ENCODE results near the gene PAX7.

- PRO-cap = no peak
- RRBS = no CpG with 5 or more reads among the region's 7 CpGs
Observed at GRCh38 chr1:18107162-18107451, 491 bp upstream of the IGSF21 start.

GRCh38 chr1:18132652-18133089, 25.1 kb downstream of the IGSF21 start:
- PRO-cap = no peak
- RRBS = 25% methylated on average over 1 of the region's 4 CpGs

DNA sequence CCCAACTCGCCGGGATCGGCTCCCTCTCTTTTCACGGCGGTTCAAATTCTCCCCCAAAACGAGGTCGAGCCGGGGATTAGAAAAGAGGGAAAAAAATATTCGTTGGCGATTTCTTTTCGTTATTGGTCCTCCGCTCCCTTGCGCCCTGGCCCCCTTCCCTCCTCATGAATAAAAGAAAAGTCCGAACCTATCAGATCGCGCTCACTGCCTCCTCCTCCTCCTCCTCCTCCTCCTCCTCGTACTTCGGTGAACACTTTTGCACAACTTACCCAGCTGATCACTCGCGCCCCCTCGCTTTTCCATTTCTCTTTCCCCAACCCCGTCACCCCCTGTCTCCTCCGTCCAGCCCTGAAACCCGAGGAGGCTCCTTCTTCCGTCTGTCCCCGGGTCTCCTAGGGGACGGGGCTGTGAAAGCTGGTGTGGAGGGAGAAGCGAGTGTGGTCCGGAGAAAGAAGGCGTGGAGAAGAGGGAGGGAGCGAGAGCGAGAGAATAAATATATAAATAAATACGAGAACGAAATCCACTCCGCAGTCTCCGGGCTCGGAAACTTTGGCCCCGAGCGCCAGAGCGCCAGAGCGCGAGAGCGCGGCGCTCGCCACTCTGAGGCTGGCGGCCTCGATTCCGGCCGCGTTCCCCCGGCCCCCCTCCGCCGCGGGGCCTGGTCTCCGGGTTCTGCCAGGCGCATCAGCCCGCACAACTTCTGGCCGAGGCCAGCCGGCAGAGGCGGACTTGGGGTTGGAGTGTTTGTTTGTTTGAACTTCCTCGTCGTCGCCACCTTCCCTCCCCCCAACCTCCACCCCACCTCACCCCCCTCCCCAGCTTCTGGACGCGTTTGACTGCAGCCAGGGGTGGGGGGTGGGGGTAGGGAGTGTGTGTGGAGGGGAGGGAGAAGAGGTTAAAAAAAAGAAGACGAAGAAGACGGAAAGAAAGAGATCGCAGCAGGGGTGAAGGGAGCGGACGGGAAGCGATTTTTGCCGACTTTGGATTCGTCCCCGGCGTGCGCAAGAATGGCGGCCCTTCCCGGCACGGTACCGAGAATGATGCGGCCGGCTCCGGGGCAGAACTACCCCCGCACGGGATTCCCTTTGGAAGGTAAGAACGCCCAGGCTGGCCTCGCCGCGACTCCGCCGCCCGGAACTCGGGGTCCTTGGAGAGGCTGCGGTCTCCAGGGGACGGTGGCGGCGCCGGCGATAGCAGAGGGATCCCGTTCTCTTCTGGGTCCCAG, at the start of gene PAX7:
TSS of gene PAX7 (plus strand) at position 250 of the 1,225 bp plus-strand sequence.
- PRO-cap = no peak
- RRBS = 7% methylated on average over 48 of the region's 101 CpGs

DNA sequence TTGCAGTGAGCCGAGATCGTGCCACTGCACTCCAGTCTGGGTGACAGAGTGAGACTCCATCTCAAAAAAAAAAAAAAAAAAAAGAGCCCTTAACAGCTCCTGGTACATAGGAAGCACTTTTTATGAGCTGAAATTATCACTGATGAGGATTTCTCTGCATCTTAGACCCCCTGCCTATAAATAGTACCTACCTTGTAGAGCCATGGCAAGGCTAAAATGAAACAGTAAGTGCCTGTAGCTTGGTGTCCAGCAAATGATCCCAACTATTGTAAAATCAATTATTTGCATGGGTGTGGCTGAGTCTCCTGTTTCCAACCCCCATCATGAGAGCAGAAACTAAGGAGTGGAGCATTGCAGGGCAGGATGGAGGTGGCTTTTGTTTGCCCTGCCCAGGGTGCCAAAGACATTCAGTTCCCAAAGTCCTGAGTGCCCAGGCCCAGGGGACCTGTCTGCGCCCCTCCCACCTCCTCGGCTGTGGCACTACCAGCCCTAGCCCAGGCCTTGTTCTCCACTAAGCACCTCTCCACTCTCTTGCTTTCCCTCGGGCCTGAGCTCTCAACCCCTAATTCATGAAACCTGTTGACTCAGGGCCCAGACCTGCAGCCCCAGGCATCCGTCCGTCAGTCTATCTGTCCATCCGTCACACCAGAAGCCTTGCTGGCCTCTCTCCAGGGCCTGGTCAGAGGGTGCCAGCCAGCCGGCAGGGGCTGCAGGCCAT, 39.5 kb downstream of the PAX7 start:
- PRO-cap = no peak
- RRBS = no CpG with 5 or more reads among the region's 9 CpGs

- PRO-cap = bidirectional peak, plus-strand start at chr1:18949712, minus-strand start at chr1:18949593
- RRBS = 28% methylated on average over 12 of the region's 24 CpGs
Observed at GRCh38 chr1:18949043-18949807, 7.3 kb downstream of the IFFO2 start.

GRCh38 chr1:19021903-19022331, 65.4 kb upstream of the IFFO2 start:
- PRO-cap = no peak
- RRBS = no CpG with 5 or more reads among the region's 2 CpGs

DNA sequence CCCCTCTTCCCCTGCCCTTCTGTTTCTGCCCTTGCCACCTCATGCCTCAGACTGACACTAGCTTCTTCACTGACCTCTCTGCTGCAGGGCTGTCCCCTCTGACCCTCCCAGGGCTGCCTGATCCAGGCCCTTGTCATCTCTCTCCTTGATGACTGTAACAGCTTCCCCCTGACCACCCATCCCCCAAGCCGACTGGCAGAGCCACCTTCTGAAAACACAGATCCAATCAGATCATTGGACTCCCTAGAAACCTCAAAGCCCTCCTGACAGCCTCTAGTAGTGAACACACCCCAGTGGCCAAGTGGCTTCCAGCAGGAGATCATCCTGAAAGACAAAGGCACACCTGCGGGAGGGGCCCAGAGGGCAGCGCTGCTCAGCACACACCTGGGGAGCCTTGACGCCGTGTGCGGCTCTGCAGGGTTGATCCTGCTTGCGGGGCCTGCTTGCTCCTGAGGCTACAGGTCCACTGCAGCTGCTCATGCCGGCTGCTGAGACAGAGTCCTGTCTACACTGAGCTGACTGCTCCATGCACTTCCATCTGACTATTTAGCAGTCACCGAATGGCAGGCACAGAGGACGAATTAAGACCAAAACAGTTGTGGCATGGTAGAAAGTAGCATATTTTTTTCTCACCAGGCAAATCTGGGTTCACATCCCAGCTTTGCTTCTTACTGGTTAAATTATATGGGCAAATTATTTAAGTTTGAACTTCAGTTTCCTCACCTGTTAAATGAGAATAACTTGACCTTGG, 41.5 kb downstream of the SLC66A1 start:
- PRO-cap = no peak
- RRBS = no CpG with 5 or more reads among the region's 10 CpGs

- PRO-cap = no peak
- RRBS = no CpG with 5 or more reads among the region's 14 CpGs
Observed at GRCh38 chr1:19505287-19506157, 20.2 kb upstream of the CAPZB start.

DNA sequence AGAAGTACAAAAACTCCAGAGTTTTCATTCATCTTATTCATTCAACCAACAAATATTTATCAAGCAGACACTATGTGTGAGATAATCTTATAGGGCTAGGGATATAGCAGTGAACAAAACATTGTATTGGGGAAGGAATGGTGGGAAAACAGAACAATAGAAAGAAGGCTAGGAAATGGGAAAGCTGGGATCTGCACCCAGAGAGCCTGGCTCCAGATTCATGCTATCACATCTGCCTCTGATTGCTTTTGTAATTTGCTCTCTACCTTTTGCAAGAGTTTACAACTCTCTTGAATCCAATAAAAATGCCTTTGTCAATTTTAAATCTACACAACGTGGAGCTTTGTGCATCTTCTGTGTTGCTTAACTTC, 3.9 kb upstream of the MICOS10 start:
- PRO-cap = no peak
- RRBS = no CpG with 5 or more reads among the region's 1 CpG

DNA sequence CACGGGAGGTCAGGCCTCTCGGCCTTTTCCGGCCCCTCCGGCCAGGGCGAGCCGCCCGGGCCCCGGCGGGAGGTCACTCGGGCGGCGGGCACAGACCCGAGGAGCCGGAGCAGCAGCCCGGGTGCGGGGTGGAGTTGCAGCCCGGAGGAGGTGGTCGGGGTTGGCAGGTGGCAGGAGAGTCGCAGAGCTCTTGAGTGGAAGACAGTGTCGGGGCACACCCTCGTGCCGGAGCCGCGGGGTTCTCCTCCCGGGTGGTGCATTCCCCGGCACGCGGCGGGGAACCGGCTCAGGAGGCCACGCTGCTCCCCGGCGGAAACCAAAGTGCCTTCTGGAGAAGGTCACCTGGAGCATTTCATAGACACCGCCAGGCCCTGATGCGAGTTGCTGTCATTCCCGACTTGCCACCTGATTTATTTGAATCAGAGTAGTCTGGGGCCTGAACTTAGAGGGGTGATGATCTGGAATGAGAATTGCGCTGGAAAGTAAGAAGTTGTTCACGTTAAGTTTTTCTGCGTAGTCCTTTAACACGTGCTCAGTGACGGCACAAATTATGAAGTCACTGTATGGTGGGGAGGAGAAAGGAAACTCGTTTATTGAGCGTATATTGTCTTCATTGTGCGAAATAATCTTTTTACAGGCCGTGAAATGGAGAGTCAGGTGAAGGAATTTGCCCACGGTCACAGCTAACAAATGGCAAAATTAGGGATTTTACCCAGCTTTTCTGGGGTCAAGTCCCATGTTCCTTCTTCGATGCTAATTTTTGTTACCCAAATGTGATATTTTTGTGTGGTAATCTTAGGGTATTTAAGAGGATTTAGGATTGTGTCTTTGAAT, 635 bp downstream of the MICOS10 start:
- PRO-cap = no peak
- RRBS = 3% methylated on average over 15 of the region's 47 CpGs

DNA sequence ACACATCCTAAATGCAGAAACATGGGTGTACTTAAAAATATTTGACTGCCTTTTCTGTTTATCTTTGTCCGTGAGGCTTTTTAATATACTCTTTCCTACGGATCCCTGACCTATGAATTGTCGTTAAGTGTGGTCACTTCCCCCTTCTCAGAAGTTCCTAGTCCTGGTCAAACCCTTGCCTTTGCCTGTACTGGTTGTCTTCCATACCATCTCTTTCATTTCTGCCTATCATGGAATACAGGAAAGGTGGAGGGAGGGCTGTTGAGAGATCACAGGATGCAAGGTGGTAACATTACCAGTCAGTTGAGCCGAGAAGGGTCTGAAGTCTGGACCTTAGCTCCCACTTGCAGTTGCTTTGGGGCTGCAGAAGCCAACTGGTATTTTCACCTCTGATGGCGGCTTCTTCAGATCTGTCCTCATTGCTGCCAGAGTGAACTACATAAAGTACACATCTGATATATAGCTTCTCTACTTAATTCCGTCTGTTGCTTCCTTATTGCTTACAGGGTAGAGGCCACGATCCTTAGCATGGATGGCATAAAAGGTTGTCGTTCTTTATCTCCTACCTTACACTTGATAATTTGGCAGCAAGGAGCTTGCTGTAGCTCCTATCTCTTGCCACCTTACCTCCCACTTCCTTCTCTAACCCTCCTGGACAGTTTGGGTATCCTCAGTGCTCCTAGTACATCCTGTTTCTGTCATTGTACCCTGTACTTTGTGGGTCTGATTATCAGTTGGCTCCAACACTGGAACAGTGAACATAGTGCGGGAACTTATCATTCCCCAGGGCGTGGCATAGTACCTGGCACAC, 16.3 kb downstream of the MICOS10 start:
- PRO-cap = no peak
- RRBS = no CpG with 5 or more reads among the region's 10 CpGs

GRCh38 chr1:19644591-19645523, 746 bp downstream of the NBL1 start:
- PRO-cap = unidirectional peak, plus-strand start at chr1:19644745; bidirectional peak, plus-strand start at chr1:19644901, minus-strand start at chr1:19644843; unidirectional peak, minus-strand start at chr1:19645028
- RRBS = 10% methylated on average over 27 of the region's 91 CpGs

GRCh38 chr1:19764894-19765135, 34.9 kb downstream of the TMCO4 start:
- PRO-cap = unidirectional peak, plus-strand start at chr1:19765013
- RRBS = no CpG with 5 or more reads among the region's 4 CpGs

- PRO-cap = no peak
- RRBS = no CpG with 5 or more reads among the region's 17 CpGs
Observed at GRCh38 chr1:19815571-19816699, 852 bp upstream of the RNF186 start.

- PRO-cap = no peak
- RRBS = no CpG with 5 or more reads among the region's 2 CpGs
Observed at GRCh38 chr1:19861017-19861278, 21.2 kb upstream of the OTUD3 start.

- PRO-cap = no peak
- RRBS = no CpG with 5 or more reads among the region's 9 CpGs
Observed at GRCh38 chr1:20125152-20125661, 5.9 kb upstream of the PLA2G2D start.

DNA sequence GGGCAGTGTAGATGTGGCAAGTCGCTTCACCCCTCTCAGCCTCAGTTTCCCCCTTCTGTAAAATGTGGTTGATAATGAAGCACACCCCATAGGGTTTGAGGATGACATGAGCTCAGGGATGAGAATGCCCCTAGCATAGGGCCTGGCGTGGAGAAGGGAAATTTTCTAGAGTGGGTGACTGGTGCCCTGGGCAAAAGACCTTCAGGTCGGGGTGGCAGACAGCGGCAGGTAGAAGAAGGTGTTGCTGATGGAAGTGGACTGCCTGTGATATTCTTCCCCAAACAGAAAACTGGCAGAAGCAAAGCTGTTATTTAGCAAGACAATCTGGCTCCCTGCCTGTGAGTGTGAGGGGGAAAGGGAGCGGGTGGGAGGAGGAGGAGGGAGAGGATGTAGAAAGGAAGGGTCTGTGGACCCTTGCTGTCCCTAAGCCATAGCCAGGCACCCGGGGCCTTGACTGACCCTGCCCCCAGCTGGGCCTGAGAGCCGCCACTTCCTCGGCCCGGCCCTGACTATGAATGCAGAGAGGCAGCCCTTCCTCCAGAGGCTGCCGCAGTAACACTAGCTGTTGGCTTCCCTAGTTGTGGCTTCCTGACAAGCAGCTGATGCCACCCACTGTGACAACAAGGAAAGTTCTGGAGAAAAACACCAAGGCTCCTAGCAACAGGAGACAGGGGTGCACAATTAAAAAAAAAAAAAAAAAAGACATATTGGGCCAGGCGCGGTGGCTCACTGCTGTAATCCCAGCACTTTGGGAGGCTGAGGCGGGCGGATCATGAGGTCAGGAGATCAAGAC, 13.8 kb downstream of the PLA2G2F start:
- PRO-cap = no peak
- RRBS = 24% methylated on average over 4 of the region's 14 CpGs

DNA sequence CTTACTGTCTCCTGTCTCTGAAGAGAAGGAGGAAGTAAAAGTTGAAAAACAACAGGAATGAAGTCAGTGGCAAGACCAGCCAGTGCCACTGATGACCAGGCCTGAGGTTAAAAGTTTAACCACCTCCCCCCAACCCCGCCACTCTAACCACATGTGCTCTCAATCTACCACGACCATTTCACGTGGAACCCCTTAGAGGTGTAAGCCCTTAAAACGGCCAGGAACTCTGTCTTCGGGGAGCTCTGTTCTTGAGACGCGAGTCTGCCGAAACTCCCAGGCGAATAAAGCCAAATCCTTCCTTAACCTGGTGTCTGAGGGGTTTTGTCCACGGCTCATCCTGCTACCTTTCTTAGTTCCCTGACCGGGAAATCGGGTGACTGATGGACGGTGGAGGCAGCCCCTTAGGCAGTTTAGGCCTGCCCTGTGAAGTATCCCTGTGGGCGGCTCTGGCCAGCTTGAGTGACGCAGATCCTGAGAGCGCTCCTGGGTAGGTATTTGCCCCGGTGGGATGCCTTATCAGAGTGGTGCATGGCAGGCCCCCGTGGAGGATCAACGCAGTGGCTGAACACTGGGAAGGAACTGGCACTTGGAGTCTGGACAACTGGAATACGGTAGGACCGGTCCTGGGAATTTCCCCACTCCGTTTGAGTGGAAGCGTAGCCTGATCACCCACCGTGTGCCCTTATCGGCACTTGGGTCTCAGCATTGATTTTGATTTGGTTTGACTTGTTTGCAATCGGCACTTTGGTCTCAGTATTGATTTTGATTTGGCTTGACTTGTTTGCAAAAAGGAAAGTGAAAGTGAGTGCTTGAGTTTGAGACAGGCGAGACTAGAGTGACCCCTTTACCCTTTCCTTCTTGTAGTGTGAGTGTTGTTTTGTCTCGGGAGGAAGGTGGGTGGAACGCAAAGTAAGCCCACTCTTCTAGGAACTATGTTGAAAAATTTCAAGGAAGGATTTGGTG, 15.1 kb downstream of the PLA2G2F start:
- PRO-cap = no peak
- RRBS = 67% methylated on average over 3 of the region's 29 CpGs

GRCh38 chr1:20174909-20175341, 11.0 kb upstream of the UBXN10 start:
- PRO-cap = no peak
- RRBS = no CpG with 5 or more reads among the region's 7 CpGs

- PRO-cap = no peak
- RRBS = no CpG with 5 or more reads among the region's 6 CpGs
Observed at GRCh38 chr1:20187464-20188315, 1.4 kb upstream of the PLA2G2C start.